Hematopoietic multipotent progenitor cell (in vitro differentiated cells): ENCODE data around the genes PRIM1, INHBC and KIF5A.

- CAGE, long polyA plus RNA = start-site peak on the plus strand at chr12:56636119-56636174, 5 reads
Measured at GRCh38 chr12:56635821-56636277, 5.7 kb upstream of the BAZ2A start.

- CAGE, long polyA plus RNA = no peak
Measured at GRCh38 chr12:56643171-56644017, 2.4 kb downstream of the ATP5F1B start.

GRCh38 chr12:56662775-56664184, 17.5 kb upstream of the ATP5F1B start:
- CAGE, long polyA plus RNA = no peak

DNA sequence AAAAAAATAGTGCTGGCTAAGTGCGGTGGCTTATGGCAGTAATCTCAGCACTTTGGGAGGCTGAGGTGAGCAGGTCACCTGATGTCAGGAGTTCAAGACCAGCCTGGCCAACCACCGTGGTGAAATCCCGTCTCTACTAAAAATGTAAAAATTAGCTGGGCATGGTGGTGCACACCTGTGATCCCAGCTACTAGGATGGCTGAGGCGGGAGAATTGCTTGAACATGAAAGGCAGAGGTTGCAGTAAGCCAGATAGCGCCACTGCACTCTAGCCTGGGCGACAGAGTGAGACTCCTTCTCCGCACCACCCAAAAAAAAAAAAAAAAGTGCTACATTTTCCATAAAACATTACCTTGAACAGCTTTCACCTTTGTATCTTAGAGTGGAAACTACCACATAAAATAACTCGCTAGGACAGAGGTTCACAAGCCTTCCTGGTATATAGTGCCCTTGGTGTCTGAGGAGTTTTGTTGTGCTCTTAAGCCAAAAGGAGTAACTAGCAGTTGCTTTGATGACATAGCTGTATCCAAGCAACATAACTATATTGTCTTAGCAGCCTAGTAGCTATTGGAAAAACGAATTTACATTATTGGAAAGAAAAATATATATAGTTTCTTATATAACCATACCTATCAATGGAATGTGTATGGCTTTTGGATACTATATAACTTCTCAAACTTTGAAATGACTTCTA, 11.0 kb downstream of the PTGES3 start:
- CAGE, long polyA plus RNA = no peak

DNA sequence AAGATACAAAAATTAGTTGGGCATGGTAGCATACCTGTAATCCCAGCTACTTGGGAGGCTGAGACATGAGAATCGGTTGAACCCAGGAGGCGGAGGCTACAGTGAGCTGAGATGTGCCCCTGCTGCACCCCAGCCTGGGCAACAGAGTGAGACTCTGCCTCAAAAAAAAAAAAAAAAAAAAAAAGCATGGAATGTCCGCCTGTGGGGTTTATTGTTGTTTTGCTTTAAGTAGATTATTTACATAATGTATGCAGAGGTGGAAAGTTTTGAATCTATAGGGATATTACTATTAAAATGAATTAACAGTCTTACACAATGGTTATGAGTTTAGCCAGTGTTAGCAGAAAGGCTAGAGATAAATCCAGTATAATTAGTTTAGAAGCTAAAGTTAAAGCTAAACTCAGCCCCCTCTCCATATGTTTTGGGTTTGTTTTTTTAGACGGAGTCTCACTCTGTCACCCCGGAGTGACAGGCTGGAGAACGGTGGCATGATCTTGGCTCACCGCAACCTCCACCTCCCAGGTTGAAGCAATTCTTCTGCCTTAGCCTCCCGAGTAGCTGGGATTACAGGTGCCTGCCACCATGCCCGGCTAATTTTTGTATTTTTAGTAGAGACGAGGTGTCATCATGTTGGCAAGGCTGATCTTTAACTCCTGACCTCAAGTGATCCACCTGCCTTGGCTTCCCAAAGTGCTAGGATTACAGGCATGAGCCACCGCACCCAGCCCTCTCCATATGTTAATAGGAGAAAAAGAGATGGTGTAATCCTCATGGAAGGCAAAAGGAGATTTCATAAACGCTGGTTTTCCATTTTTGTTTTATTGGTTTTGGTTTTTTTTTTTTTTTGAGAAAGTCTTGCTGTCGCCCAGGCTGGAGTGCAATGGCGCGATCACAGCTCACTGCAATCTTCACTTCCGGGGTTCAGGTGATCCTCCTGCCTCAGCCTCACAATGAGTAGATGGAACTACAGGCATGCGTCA, 8.5 kb downstream of the PTGES3 start:
- CAGE, long polyA plus RNA = no peak

- CAGE, long polyA plus RNA = start-site peak on the plus strand at chr12:56752450-56752457, 25 reads
Measured at GRCh38 chr12:56751725-56752628, at the start of gene PRIM1. Gene PRIM1 (minus strand): TSS chr12:56752323.

- CAGE, long polyA plus RNA = no peak
Measured at GRCh38 chr12:57086538-57087027, 2.3 kb upstream of the NAB2 start.

DNA sequence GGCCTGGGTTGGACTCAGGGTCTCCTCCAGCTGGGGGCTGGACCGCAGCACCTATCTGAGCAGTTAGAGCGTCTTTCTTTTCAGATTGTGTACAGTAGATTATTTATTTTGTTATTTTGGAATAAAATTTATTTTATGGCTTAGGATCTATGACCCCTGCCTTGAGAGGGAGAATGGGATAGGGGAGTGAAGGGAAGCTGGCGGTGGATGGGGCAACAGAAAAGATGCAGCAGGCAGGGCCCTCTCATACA, 6.3 kb downstream of the NAB2 start:
- CAGE, long polyA plus RNA = no peak

DNA sequence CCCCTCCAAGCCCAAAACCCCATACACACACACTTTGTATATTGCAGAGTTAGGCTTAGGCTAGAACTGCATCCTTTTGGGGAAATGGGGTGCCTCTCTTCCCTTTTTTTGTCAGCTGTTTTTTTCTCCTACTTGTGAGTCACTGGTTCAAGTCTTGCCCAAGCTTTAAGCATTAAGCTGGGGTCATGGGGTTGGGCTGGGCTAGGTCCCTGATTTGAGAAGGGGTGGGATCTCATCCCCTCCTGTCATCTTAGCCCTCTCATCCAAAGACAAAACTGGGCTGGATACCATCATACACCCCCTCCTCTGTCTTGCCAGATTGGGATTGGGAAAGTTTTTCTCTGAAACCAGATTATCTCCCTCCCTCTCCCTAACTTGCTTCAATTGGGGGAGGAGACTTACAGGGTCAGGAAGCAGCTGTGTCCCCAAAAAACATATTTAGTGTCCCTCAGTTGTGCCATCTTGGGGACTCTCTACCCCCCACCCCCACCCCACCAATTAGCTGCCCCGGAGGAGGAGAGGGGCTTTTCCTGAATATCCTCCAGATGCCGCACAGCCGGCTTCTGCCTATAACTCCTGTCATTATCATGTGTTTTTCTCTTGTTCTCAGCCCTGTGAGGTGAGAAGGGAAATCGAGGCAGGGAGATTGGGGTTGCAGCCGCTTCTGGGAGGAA, 1.8 kb downstream of the LRP1 start:
- CAGE, long polyA plus RNA = no peak

DNA sequence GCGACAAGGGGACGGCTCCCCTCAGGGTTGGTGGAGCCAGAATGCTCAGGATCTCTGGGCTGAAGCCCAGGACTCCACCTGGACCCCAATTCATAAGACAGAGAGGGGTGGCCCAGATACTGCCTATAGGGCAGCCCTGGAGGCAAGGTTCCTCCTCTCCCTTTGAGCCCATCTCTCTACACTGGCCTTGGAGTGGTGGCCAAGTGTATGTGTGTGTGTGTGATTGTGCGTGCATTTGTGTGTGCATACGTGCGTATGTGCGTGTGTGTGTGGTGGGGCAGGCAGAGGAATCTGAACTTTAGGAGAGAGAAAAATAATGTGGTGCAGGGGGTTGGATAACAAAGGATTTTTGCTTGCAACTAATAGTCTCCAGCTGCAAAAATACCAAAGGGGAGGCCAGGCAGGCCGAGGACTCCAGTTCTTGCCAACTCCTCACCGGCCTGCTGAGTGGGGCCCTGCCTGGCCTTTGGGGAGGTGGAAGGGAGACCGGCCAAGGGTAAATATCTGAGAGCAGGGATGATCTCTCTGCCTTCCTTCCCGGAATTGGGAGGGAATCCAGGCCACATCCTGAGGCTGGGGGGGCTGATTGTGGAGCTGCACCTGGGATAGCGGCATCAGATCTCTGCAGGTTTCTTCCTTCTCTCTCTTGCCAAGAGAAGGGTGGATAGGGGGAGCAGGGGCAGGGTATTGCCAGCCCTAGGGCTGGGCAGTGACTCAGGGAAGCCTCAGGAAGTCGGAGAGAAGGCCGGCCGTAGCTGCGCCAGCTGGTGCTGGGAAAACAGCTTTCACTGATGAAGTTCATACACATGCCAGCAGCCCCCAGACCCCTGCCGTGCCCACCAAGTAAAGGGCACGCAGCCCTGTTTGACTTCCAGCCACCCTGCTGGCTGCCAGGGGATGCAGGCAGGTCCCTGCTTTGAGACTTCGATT, 23.5 kb downstream of the LRP1 start:
- CAGE, long polyA plus RNA = no peak

DNA sequence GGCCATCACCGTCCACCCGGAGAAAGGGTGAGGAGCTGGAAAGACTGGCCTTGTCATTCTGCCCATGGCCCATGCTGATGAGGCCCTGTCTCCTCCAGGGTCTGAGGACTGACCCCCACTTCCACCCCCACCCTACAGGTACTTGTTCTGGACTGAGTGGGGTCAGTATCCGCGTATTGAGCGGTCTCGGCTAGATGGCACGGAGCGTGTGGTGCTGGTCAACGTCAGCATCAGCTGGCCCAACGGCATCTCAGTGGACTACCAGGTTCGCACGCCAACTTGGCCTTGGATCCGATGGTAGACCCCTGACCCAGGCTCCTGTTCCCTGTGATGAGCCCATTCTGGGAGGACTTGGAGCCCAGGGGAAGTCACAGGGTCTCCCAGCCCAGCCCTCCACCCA, 32.4 kb upstream of the NXPH4 start:
- CAGE, long polyA plus RNA = no peak

DNA sequence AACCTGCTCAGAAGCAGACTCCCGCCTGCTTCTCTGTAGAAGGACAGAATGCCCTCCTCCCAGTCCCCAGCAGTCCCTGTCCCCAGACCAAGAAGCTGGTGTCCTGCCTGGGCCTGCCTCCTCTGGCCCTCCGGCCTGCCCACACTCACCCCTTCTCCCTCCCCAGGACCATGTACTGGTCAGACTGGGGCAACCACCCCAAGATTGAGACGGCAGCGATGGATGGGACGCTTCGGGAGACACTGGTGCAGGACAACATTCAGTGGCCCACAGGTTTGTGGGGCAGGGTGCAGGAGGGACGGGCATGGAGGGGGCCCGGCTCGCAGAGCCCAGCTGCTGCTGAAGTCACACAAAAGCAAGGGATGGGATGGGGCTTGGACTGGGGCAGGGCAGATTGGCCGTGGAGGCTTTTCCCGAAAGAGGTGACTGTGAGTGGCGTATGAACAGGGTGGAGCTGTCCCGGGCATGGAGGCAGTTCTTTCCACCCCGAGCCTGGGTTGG, 8.0 kb upstream of the NXPH4 start:
- CAGE, long polyA plus RNA = no peak

DNA sequence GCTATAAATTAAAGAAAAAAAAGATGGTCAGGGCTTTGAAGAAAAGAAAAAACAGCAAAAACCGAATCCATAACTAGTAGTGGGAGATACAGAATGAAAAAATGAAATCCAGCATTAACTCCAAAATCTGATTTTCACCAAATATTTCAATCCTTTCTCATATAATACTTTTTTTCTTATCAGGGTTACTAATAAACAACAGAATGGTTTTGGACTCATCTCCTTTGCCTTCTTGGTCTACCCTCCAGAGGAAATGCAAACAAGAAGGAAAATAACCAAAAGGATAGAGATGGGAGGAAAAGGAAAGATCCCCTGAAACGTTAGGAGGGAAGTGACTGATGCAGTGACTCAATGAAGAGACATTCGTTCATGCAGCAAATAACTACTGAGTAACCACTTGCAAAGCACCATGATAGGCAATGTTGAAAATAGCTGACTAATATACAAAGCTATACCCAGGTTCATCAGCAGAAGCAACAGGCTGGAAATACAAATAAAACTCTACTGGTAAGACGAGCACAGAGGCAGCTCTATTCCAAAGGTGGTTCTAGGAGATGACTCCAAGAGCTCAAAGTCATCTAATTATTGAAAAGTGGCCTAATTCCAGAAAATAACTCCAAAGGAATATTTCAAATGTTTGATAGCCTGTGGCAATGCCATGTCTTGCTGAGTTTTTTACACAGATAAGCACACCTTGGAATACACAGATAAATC, 41.8 kb downstream of the R3HDM2 start:
- CAGE, long polyA plus RNA = no peak

- CAGE, long polyA plus RNA = no peak
Measured at GRCh38 chr12:57420408-57421133, 10.3 kb downstream of the R3HDM2 start.

DNA sequence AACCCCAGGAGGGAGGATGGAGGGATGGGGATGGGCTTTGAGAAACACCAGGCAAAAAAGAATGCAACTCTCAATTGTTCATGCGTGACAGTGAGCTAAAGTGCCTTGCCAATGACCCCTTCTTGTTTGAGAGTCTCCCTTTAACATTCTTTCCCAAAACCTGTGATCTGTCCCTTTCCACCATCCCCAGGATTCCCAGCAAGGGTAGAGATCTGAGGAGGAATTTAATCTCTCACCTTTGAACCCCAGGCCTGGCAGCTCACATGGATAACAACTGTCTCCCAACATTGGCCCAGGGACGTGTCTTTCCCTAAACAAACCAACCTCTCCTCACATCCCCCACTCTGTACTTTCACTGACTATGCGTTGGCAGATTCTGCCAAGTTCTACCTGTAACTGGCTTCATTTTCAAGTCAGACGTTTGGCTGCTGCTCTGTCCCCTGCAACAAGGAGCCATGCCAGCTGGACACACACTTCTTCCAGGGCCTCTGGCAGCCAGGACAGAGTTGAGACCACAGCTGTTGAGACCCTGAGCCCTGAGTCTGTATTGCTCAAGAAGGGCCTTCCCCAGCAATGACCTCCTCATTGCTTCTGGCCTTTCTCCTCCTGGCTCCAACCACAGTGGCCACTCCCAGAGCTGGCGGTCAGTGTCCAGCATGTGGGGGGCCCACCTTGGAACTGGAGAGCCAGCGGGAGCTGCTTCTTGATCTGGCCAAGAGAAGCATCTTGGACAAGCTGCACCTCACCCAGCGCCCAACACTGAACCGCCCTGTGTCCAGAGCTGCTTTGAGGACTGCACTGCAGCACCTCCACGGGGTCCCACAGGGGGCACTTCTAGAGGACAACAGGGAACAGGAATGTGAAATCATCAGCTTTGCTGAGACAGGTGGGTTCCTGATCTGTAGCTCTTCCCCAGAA, at the start of gene INHBC:
Gene INHBC, plus strand, starts transcription at position 471 of the 918 bp plus-strand sequence.
- CAGE, long polyA plus RNA = no peak

GRCh38 chr12:57456062-57456496, 972 bp downstream of the INHBE start:
- CAGE, long polyA plus RNA = no peak

GRCh38 chr12:57475146-57475645, 4.5 kb downstream of the ARHGAP9 start:
- CAGE, long polyA plus RNA = no peak

- CAGE, long polyA plus RNA = no peak
Measured at GRCh38 chr12:57549532-57550382, at the start of gene KIF5A. Gene KIF5A (plus strand): TSS chr12:57550044.

DNA sequence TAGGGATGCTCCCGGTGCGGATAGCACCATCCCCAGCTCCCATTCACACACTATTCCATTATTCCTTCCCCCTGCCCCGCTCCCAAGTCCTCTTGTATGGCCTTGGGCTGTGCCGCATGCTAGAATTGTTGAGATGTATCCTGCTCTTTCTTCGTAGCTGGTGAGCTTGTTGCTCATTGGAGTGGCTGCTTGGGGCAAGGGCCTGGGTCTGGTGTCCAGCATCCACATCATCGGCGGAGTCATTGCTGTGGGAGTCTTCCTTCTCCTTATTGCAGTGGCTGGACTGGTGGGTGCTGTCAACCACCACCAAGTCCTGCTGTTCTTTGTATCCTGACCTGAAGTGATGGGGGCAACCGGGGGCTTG, 731 bp downstream of the TSPAN31 start:
- CAGE, long polyA plus RNA = no peak

DNA sequence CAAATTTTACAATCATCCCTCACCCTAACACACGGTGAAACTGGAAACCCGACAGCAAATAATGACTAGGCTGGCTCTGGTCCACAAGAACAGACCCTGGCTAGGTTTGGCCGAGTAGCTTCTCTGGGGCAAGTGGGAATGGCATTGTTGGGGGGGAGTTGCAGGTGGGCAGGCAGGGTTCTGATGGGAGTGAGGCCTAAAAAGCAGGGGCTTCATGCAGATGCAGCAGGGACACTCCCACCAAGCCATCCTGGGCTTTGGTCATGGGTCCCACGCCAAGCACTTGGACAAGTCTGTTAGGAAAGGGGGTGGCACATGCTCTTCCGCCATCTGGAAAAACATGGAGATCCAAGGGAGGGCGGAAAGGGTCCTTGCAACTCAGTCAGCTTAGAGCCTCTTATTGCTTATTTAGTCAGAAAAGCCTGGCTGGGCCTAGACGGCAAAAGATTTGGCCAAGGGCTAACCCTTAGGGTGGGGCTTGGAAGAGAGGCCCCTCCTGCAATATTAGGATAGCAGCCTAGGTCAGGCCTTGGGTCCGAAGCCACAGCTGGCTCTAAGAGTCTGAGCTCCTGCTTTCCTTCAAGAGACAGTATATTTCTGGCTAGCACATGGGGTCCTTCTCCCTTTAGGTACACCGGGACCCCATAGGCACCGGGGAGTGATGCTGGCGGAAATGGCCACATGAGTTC, 2.7 kb upstream of the AVIL start:
- CAGE, long polyA plus RNA = no peak